H1 (cell line): Measurements from ENCODE around the genes EDEM1, OXTR, MTMR14, ARPC4, IL17RC and CRELD1.

- RRBS, result no CpG with 5 or more reads among the region's 9 CpGs
CAGE:
- cytosol, long polyA plus RNA, result no peak
- long polyA plus RNA, result no peak
- nucleus, long polyA plus RNA, result no peak
Observed at GRCh38 chr3:5181060-5182425, 6.0 kb upstream of the EDEM1 start.

DNA sequence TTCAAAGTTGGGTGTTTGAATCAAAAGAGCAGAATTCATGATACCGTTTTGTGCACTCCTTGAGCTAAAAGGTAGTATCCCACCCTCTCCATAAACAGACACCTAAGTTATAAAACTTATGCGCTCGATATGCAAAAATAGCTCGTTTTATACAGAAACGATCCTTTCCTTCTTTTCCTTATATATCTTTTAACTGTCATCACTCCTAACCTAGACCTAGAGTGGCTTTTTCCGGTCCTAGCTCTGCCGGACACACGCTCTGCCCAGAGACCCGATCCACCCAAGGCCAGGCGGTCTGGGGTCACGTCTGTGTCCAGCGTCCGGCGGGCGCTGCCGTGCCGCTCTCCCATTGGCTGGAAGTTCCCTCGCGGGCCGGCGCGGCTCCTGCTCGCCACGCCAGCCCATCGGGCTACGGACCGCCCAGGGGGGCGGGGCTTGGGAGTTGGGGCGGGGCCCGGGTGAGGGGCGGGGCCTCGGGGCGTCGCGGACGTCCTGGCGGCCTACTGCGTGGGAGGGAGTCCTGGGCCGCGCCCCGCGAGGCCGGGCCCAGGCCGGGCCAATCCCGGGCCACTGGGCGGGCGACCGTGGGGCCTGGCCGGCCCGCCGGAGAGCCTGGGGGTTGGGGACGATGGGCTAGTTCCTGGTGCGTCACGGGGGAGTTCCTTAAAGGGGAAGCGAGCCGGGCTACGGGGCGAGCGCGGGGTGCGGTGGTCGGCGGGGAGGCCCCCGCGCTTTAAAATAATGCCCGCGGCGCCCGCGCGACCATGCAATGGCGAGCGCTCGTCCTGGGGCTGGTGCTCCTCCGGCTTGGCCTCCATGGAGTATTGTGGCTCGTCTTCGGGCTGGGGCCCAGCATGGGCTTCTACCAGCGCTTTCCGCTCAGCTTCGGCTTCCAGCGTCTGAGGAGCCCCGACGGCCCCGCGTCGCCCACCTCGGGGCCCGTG lies at the start of gene EDEM1:
Gene EDEM1, plus strand, starts transcription at position 666 of the 944 bp plus-strand sequence.
- RRBS, result 1% methylated on average over 39 of the region's 88 CpGs
CAGE:
- cytosol, long polyA plus RNA, result no peak
- long polyA plus RNA, result no peak
- nucleus, long polyA plus RNA, result start-site peak on the plus strand centred at position 485 of the sequence, 78 bp wide, 54 reads; start-site peak on the plus strand centred at position 639 of the sequence, 66 bp wide, 24 reads

- RRBS, result no CpG with 5 or more reads among the region's 6 CpGs
CAGE:
- cytosol, long polyA plus RNA, result no peak
- long polyA plus RNA, result no peak
- nucleus, long polyA plus RNA, result no peak
Observed at GRCh38 chr3:8451494-8452010, 50.1 kb upstream of the LMCD1 start.

- RRBS, result no CpG with 5 or more reads among the region's 9 CpGs
CAGE:
- cytosol, long polyA plus RNA, result no peak
- long polyA plus RNA, result no peak
- nucleus, long polyA plus RNA, result no peak
Observed at GRCh38 chr3:8494232-8494770, 7.3 kb upstream of the LMCD1 start.

DNA sequence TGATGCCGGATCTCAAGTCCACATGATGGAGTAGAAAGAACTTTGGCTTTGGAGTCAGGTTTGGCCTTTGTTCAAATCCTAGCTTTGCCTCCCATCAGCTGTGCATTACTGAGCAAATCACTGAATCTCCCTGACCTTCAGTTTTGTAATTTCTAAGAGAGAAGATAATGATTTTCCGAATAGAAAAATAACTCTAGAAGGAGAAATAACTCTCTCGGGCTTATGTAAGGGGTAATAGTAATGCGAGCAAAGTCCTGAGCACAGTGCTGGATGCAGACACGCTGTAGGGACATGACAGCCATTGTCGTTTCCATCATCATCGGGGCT lies 59.9 kb downstream of the LMCD1 start:
- RRBS, result no CpG with 5 or more reads among the region's 7 CpGs
CAGE:
- cytosol, long polyA plus RNA, result no peak
- long polyA plus RNA, result no peak
- nucleus, long polyA plus RNA, result no peak

- RRBS, result no CpG with 5 or more reads among the region's 42 CpGs
CAGE:
- cytosol, long polyA plus RNA, result no peak
- long polyA plus RNA, result no peak
- nucleus, long polyA plus RNA, result no peak
Observed at GRCh38 chr3:8769328-8770214, at the start of gene OXTR. TSS of gene OXTR (minus strand) at chr3:8769613.

- RRBS, result no CpG with 5 or more reads among the region's 5 CpGs
CAGE:
- cytosol, long polyA plus RNA, result no peak
- long polyA plus RNA, result no peak
- nucleus, long polyA plus RNA, result no peak
Observed at GRCh38 chr3:8941370-8941898, 21.8 kb downstream of the RAD18 start.

GRCh38 chr3:9477788-9478122 lies 75.9 kb downstream of the LHFPL4 start:
- RRBS, result no CpG with 5 or more reads among the region's 5 CpGs
CAGE:
- cytosol, long polyA plus RNA, result no peak
- long polyA plus RNA, result no peak
- nucleus, long polyA plus RNA, result start-site peak on the plus strand at chr3:9478007-9478058, 376 reads

GRCh38 chr3:9649107-9649815 lies at the start of gene MTMR14:
TSS of gene MTMR14 (plus strand) at chr3:9649505.
- RRBS, result under 1% methylated on average over 29 of the region's 51 CpGs
CAGE:
- cytosol, long polyA plus RNA, result start-site peak on the plus strand at chr3:9649459-9649515, 4,207 reads
- long polyA plus RNA, result start-site peak on the plus strand at chr3:9649459-9649513, 3,582 and 2,318 reads in 2 replicates
- nucleus, long polyA plus RNA, result start-site peak on the plus strand at chr3:9649459-9649512, 1,875 reads

DNA sequence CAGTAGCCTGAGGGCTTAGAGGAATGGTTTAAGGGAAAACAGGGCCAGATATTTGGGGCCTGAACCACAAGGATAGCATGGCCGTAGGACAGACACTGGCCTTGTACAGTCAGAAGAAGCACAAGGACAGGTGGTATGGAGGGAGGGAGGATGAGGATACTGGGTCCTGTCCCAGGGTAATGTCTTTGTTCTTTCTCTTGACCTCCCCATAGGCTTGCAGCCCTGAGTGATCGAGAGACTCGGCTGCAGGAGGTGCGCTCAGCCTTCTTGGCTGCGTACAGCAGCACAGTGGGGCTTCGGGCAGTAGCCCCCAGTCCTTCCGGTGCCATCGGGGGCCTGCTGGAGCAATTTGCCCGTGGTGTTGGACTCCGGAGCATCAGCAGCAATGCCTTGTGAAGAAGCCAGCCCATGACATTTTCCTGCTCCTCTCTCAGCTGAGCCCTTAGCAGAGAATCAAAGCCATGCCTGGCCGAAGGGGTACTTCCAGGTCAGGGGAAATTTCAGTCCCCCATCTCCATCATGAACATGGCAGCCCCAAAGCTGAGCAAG lies 2.0 kb upstream of the CPNE9 start:
- RRBS, result 95% methylated on average over 4 of the region's 11 CpGs
CAGE:
- cytosol, long polyA plus RNA, result no peak
- long polyA plus RNA, result no peak
- nucleus, long polyA plus RNA, result no peak

DNA sequence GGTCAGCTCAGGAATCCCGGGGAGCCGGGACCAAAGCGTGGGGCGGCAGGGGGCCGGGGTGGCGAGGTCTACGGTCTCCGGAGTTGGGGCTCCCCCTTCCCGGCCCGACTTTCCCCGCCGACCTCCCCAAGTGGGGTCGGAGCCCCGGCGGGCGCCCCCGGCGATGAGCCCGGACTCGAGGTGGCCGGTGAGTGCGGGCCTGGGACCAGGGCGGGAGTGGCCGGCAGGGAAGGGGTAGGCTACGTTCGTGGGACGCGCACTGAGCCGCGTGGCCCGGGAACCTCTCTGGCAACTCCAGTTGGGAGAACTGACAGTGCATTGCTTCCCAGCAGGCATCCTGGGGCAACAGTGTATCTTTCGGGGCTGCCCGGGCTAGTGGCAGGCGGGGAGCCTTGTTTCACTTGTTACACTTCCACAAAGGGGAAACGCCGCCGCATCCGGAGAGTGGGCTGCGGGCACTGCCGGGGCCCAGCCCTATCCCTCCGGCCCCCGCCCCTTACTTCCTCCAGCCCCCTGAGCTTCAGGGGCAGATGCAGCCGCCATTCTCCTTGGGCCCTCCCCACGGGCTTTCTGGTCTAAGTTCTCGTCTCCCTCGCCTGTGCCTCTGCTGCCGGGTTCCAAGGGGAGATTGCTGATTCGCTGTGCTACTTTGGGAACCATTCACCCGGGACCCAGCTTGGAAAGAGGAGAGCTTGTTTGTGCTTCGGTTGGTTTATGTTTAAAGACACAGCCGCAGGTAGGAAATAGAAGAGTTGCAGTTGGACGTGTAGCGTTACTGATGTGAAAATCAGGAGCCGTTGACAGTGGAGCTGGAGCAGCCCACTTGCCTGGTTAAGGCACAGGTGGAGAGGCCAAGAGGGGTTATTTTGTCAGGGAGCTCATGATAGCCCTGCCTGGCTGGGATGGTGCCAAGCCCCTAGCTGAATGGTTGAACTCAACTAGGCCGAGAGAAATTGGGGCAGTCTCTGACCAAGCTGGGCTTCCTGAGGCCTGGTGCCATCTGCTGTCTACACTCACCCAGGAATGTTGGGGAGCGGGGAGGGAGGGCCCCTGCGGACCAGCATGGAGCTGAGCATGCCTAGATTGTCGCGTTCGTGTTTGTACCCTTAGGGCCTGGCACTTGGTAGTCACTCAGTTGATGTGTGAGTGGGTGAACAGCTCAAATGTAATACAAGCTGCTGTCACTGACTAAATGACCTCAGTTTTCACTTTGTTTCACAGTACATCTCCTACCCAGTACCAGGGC lies 840 bp downstream of the BRPF1 start:
- RRBS, result 5% methylated on average over 27 of the region's 60 CpGs
CAGE:
- cytosol, long polyA plus RNA, result no peak
- long polyA plus RNA, result no peak
- nucleus, long polyA plus RNA, result no peak

DNA sequence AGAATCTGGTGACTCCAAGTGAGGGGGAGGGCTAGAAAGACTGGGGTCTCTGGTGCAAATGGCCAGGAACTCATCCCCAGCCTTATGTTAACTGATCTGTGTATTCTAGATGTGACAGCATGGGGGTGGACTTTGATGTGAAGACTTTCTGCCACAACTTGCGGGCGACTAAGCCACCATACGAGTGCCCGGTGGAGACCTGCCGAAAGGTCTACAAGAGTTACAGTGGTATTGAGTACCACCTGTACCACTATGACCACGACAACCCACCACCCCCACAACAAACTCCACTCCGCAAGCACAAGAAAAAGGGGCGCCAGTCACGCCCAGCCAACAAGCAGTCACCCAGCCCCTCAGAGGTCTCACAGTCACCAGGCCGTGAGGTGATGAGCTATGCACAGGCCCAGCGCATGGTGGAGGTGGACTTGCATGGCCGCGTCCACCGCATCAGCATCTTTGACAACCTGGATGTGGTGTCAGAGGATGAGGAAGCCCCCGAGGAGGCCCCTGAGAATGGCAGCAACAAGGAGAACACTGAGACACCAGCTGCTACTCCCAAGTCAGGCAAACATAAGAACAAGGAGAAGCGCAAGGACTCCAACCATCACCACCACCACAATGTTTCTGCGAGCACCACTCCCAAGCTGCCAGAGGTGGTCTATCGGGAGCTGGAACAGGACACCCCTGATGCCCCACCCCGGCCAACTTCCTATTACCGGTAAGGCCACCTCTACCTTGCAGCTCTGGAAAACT lies 2.7 kb downstream of the BRPF1 start:
- RRBS, result no CpG with 5 or more reads among the region's 20 CpGs
CAGE:
- cytosol, long polyA plus RNA, result no peak
- long polyA plus RNA, result no peak
- nucleus, long polyA plus RNA, result no peak

DNA sequence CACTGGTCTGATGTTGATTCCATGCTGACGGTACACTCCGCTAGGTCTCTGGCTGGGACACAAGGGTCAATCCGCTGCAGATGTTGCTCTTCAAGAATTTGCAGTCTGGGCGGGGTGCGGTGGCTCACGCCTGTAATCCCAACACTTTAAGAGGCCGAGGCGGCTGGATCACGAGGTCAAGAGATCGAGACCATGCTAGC lies 1.1 kb upstream of the OGG1 start:
- RRBS, result no CpG with 5 or more reads among the region's 10 CpGs
CAGE:
- cytosol, long polyA plus RNA, result no peak
- long polyA plus RNA, result no peak
- nucleus, long polyA plus RNA, result no peak

DNA sequence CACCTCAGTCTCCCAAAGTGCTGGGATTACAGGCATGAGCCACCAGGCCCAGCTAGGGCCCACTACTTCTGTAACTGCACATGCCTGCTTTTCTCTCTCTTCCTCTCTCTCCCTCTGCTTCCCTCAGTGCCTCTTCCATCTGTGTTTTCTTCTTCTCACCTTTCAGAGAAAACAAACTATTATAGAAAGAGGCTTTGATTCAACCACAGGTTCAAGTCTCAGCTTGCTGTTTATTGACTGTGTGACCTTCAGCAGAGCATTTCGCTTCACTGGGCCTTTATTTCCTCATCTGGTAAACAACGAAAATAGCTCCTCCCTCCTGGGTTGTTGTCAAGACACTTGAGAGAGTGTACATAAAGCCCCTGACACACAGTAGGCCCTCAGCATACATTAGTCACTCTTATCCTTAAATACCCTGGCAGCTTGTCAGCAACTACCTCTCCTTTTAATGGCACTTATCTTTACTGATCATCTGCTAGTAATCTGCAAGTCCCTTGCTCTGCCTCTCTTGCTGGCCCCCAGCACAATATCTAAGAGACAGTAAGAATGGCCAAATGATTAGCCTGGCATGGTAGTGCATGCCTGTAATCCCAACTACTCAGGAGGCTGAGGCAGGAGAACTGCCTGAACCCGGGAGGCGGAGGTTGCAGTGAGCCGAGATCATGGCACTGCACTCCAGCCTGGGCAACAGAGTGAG lies 10.0 kb downstream of the TADA3 start:
- RRBS, result no CpG with 5 or more reads among the region's 5 CpGs
CAGE:
- cytosol, long polyA plus RNA, result no peak
- long polyA plus RNA, result no peak
- nucleus, long polyA plus RNA, result no peak

- RRBS, result under 1% methylated on average over 26 of the region's 34 CpGs
CAGE:
- cytosol, long polyA plus RNA, result start-site peak on the plus strand at chr3:9793085-9793112, 382 reads
- long polyA plus RNA, result start-site peak on the plus strand at chr3:9793093-9793113, 357 and 500 reads in 2 replicates
- nucleus, long polyA plus RNA, result start-site peak on the plus strand at chr3:9793093-9793112, 261 reads
Observed at GRCh38 chr3:9792878-9793265, at the start of gene ARPC4. TSS of gene ARPC4 (plus strand) at chr3:9793082.

GRCh38 chr3:9808288-9809115 lies 1.6 kb upstream of the TTLL3 start:
- RRBS, result no CpG with 5 or more reads among the region's 7 CpGs
CAGE:
- cytosol, long polyA plus RNA, result no peak
- long polyA plus RNA, result no peak
- nucleus, long polyA plus RNA, result no peak

- RRBS, result no CpG with 5 or more reads among the region's 17 CpGs
CAGE:
- cytosol, long polyA plus RNA, result start-site peak on the plus strand at chr3:9917122-9917151, 41 reads
- long polyA plus RNA, result start-site peak on the plus strand at chr3:9917114-9917138, 36 and 33 reads in 2 replicates
- nucleus, long polyA plus RNA, result start-site peak on the plus strand at chr3:9917122-9917137, 52 reads
Observed at GRCh38 chr3:9916827-9917751, at the start of gene IL17RC. TSS of gene IL17RC (plus strand) at chr3:9917098.

DNA sequence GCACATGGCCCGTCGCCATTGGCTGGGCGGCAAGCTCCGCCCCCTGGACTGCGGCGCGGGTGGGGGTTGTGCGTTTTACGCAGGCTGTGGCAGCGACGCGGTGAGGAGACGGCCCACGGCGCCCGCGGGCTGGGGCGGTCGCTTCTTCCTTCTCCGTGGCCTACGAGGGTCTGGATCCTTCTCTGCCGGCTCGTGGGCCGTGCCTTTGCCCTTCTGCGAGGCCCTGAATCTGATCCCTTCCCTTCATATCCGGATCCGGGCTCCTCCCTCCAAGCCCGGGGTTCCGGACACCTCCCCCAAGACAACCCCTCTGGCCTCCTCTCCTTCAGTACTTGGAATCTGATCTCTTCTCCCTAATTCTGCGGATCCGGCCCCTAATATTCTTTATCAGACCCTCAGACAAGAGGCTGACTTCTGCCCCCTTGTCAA lies at the start of gene CRELD1:
Gene CRELD1, plus strand, starts transcription at position 82 of the 429 bp plus-strand sequence.
- RRBS, result 3% methylated on average over 8 of the region's 31 CpGs
CAGE:
- cytosol, long polyA plus RNA, result start-site peak on the plus strand centred at position 87 of the sequence, 14 bp wide, 128 reads
- long polyA plus RNA, result start-site peak on the plus strand centred at position 85 of the sequence, 15 bp wide, 98 and 95 reads in 2 replicates
- nucleus, long polyA plus RNA, result no peak

DNA sequence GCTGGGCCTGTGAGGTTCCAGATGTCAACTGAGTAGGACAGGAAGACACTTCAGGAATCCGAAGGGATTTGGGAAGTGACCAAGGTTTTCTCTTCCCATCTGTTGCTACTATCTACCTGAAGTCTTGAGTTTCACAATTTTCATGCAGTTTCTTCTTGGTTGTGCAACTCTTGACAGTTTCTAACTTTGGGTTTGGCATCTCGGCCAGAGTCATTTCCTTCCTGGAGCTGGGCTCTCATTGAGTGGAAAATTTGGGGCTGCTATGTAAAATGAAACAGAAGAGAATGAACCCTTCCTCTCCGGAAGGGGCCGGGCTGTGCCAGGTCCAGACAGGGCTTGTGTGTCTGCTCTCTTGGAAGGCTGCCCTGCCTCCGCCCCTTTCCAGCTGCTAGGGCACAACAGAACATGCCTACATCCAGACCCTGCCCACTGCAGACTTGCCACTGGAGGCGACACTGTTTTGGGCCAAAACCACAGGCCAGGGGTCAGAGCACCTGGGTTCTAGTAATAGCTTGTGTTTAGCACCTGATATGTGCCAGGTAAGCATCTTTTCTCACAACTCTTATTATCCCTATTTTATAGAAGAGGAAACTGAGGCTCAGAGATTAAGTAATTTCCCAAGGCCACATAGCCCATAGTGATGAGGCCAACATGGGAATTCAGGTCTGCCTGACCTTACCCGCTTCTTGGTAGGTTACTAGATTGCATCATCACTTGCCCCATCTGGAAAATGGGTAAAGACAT lies 24.9 kb downstream of the IRAK2 start:
- RRBS, result no CpG with 5 or more reads among the region's 7 CpGs
CAGE:
- cytosol, long polyA plus RNA, result no peak
- long polyA plus RNA, result no peak
- nucleus, long polyA plus RNA, result no peak

DNA sequence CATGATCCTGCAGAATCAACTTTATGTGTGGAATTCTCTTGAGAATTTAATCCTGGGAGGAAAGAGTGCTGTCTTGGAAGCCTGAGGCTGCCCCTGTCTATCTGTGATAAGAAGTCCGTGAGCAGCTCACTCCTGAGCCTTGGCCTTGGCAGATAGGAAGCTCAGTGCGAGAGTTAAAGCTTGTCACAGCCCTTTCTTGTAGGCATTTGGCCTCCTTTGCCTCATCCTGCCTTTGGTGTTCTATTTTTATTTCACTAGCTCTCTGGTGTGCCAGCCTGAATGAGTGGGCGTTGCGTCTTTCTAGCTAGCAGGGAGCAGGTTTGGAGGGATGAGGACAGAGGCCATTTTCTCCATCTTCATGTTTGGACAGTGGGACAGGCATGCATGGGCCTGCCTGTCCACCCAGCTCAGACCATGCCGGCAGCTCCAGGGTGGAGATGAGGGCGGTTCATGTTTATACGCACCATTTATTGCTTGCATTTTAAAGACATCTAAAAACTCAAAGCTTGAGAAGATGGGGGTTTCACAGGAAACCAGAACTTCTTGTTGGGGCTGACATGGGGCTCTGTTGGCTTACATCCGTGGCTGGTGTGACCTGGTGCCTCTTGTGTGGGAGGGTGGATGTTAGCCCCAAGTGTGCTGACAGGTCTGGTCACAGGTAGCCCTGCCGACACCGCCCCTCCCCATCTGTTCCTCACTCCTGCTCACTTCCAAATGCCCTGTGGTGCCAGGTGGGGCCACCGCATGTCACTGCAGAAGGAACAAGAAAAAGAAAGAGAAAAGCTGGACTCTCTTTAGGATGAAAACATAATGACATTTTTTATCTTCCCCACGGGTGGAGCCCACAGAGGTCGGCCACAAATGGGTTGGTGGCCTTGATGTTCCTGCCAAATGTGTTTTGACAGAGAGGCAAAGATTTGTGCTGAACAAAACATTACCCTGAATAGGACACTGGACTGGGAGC lies 29.9 kb downstream of the IRAK2 start:
- RRBS, result no CpG with 5 or more reads among the region's 13 CpGs
CAGE:
- cytosol, long polyA plus RNA, result no peak
- long polyA plus RNA, result no peak
- nucleus, long polyA plus RNA, result no peak